Sigmoid colon (tissue), 4 donors: Measurements from ENCODE around the genes NAA11, SEC31A and LIN54.

DNA sequence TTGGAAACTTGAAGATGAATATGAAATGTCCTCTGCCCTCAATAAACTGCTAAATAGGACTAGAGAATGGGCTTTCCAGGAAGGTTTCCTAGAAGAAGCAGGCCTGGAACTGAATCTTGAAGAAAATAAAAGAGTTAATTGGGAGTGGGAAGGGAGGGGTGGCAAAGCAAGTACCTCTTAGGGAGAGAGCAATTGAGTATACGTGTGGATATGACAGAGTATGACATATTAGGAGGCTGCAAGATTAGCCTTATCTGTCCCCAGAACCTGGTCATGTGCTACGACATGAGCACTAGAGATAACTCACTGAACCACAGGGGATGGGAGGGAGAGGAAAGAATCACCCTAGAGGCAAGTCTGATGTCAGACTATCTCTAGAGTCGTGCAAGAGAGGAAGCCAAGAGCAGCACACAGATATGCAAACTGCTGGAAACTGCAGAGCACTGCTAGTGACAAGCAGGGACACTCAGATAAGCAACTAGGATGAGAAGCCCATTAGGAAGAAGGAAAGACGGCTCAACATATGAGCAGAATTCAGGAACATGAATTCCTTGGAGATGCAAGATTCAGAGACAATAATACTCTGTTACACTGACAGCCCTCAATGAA lies 84.2 kb upstream of the BMP2K start:
- PRO-cap: no peak
- RAMPAGE, long total RNA, 4 experiments: no peak in any of the 4 experiments

GRCh38 chr4:78783684-78784959 lies 8.0 kb downstream of the BMP2K start:
- PRO-cap: no peak
- RAMPAGE, long total RNA, 4 experiments: no peak in any of the 4 experiments

DNA sequence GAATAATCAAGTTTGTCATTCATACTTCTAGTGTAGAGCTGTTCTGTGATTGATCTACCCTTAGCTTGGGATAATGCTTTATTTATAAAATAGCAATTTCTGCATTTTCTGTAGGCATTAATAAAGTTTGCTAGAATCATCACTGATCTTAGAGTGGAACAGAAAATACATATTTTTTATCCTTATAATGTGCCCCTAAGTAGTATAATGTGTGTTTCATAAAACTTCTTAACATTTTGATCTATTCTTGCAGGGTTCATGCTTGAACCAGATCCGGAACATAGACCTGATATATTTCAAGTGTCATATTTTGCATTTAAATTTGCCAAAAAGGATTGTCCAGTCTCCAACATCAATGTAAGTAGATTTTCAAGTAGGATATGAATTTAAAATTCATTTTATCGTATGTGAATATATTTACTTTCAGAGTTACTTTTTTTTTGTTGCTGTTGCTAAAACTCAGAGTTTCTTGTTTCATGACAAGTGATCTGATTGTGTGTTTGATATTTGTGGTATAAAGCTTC lies 79.8 kb downstream of the PAQR3 start:
- PRO-cap: no peak
- RAMPAGE, long total RNA, 4 experiments: no peak in any of the 4 experiments

DNA sequence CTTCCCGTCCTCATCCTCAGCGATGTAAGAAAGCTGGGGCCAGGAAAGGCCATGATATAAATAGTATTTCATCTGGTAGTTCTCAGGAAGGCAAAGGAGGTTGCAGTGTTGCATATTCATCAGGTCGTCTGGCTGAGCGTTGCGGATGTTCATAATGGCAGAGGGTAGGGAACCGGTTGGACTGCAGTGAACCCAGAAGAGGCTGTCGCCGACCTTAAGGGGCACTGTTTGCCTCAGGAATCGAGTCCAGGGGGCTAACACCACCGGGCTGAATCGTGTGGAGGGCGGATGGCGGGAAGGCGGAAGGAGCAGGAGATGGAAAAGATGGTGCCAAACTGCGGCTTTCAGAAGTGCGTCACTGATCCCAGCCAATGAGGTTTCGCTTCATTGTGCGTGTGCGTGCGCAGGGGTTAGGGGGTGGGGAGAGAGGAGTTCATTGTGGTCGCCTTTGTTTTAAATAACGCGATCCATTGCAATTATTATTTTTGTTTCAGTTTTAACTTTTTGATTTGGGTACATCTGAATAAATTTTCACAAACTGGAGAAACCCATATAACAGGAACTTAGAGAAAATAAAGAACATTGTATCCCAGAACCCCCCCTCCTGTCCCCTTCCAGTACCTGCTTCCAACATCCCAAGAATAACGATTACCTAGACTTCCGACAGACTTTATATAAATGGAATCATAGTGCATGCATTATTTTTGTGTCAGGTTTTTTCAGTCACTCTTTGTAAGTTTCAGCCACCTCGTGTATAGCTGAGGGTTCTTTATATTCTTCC lies at the start of gene NAA11:
TSS of gene NAA11 (minus strand) at position 337 of the 781 bp plus-strand sequence.
- PRO-cap: no peak
- RAMPAGE, long total RNA, 4 experiments: no peak in any of the 4 experiments

- PRO-cap: no peak
- RAMPAGE, long total RNA, 4 experiments: no peak in any of the 4 experiments
Observed at GRCh38 chr4:79599764-79600345, 191.8 kb upstream of the GK2 start.

DNA sequence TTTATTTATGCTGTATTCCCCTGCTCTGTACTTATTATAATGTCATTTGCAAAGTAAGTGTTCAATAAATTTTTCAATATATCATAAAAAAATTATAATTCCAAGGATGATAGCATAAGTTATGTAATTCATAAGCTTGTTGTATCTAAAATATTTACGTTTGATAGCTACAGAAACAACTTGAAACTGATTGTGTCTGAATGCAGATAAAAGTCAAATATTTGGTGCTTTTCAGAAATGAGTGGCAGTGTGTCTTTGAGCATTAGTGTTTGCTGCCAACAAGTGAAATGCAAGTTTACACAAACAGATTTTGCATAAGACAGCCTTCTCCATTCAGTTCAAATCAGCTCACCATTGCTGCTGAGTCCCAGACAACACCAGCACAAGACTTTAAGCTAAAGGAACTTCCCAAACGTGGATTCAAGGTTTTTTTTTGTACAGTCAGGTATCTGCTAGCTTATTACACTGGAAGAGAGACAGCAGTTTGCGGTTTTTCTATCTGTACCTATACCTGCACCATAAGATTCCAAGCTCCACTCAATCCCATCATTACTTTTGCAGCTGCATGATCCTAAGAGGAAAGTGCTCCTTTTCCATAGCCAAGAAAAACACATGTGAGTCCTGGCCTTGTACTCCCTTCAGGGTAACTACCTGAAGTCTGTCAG lies 15.1 kb downstream of the ANTXR2 start:
- PRO-cap: no peak
- RAMPAGE, long total RNA, 4 experiments: no peak in any of the 4 experiments

DNA sequence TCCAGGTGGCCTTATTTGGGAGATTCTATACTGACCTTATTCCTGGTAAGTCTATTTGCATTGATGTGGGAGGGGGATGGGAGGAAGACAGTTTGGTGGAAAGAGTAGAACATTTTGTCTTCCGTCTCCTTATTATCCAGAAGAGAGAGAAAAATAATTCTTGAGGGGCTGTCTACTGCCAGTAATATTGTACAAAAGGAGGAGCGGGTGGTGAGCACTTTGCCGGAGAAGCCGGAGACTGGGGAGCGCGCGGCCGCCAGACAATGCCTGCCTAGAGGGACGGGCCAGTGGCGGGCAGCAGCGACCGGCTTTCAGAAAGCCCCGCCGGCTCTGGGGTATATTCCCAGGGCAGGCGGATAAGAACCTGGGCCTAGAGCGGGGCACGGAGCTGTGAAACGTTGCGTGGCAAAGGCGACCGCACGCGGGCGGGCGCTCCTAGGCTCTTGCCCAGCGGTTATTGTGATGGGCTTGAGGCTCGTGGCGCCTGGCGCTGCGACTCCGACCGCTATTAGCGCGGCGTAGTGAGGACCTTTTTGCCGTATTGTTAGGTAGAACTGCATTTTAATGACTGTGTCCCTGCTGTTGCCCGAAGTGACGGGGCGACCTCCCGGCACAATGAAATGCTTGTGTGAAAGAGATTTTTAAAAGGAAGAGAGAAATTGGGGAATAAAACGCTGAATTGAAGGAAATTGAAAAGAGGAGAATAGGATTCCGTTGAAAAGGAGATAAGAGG lies 582 bp downstream of the PRDM8 start:
- PRO-cap: no peak
- RAMPAGE, long total RNA, 4 experiments: no peak in any of the 4 experiments

GRCh38 chr4:81632139-81632675 lies 160.5 kb upstream of the RASGEF1B start:
- PRO-cap: no peak
- RAMPAGE, long total RNA, 4 experiments: no peak in any of the 4 experiments

- PRO-cap: no peak
- RAMPAGE, long total RNA, 4 experiments: no peak in any of the 4 experiments
Observed at GRCh38 chr4:81635682-81636186, 164.0 kb upstream of the RASGEF1B start.

GRCh38 chr4:82361900-82362701 lies 11.7 kb downstream of the HNRNPD start:
- PRO-cap: no peak
- RAMPAGE, long total RNA, 4 experiments: no peak in any of the 4 experiments

GRCh38 chr4:82415937-82416511 lies 14.2 kb downstream of the HNRNPDL start:
- PRO-cap: no peak
- RAMPAGE, long total RNA, 4 experiments: no peak in any of the 4 experiments

DNA sequence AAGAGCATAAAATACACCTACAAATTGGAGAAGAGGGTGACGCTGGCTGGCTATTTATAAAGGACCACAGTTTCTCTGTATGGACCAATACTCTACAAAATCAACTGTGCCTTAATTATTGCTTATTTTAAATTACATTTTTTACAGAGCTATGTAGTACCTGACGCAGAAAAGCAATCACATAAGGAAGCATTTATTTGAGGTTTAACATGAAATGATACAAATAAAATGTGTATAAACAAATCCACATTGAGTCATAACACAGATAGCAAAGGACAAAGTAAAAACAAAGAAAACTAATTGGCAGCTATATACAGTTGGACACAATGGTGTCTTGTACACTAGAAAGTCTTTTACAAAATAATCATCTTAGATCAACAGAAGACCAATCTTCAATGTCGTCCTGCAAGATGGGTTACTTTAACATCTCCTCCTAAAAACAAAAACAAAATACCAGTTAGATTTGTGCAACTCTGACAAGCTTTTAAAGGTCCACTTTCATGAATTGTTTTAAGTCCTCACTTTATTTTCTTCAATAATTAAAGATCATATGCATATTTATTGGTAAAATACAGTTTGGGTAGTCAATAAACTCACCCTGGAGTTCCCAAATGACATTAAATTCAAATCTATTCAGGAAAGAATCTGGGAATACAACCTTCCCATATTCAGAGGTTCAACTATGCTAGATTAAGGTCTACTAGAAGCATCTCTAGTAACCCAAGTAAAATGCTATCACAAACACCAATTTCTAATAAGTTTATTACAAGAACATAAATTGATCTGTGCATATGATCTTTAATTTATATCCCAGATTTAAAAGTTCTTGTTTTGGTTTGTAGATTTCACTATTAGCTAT lies 5.6 kb downstream of the HNRNPDL start:
- PRO-cap: no peak
- RAMPAGE, long total RNA, 4 experiments: no peak in any of the 4 experiments

DNA sequence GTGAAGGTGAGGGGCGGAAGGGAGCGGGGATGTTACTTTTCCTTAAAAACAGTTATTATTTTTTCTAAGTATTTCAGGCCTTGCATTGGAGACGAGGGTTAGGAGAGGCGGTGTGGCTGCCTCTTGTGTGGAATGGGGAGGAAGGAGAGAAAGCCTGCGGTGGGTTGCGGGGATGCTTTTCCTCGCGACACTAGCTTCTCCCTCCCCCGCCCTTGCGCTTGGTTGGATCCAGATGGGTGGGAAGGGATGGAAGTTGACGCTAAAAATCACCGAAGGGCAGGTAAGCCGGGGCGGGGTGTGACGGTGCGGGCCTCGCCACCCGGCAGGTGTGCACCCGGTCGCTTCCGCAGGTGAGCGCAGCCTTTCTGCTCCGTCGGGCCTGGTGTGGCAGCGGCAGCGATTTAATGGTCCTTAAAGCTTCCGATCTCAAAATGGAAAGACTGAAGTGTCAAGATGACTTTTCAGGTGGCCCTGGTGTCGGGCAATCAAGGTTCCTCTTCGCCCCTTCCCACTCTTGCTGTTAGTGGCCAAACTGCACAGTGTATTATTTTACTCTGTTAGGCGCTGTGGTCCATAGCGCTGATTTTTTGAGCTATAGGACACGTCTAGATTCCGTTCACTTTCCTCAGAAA lies 634 bp downstream of the ENOPH1 start:
- PRO-cap: no peak
- RAMPAGE, long total RNA, 4 experiments: no peak in any of the 4 experiments

GRCh38 chr4:82469793-82470360 lies 39.5 kb downstream of the ENOPH1 start:
- PRO-cap: no peak
- RAMPAGE, long total RNA, 4 experiments: no peak in any of the 4 experiments

- PRO-cap: unidirectional peak, minus-strand start at chr4:82890611; bidirectional peak, plus-strand start at chr4:82891309, minus-strand start at chr4:82891178
- RAMPAGE, long total RNA, 4 experiments: start-site peak on the minus strand in 4 of 4 experiments, at chr4:82890950-82891224 at its widest, 681 to 955 reads per replicate
Observed at GRCh38 chr4:82890431-82891794, at the start of gene SEC31A. TSS of gene SEC31A (minus strand) at chr4:82891153.

GRCh38 chr4:82901527-82901951 lies 1.0 kb downstream of the THAP9 start:
- PRO-cap: no peak
- RAMPAGE, long total RNA, 4 experiments: no peak in any of the 4 experiments

GRCh38 chr4:83009874-83011053 lies at the start of gene LIN54:
TSS of gene LIN54 (minus strand) at chr4:83010823.
- PRO-cap: bidirectional peak, plus-strand start at chr4:83010921, minus-strand start at chr4:83010823
- RAMPAGE, long total RNA, 4 experiments: start-site peak on the minus strand in 4 of 4 experiments, at chr4:83010749-83010860 at its widest, 19 to 45 reads per replicate

- PRO-cap: no peak
- RAMPAGE, long total RNA, 4 experiments: no peak in any of the 4 experiments
Observed at GRCh38 chr4:83208453-83208822, 76.2 kb downstream of the COQ2 start.

DNA sequence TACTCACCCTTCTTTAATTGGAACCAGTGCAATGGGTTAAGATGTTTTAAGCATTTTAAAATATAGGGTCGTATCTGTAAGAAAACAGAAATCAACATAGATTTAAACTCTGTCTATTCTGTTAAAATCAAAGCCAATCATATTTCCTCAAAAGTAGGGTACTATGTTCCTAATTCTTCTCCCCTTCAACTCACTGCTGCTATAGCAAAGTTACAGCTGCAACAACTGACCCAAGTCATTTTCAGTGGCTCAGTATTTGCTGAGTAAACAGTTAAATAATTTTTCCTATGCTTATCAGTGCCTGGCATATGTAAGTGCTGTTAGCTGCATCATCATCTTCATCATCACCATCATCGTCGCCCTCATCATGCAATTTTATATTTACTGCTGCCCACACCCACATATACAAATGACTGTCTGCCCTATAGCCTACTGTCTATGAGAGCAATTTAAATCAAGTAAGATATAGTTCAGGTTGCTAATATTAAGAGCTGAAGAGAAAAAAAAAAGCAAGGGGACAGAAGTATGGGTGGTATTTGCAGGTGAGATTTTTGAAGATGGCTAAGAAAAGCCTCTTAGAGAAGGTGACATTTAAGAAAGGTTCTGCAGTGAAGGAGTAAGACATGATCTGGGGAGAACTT lies 21.9 kb downstream of the COQ2 start:
- PRO-cap: no peak
- RAMPAGE, long total RNA, 4 experiments: no peak in any of the 4 experiments

DNA sequence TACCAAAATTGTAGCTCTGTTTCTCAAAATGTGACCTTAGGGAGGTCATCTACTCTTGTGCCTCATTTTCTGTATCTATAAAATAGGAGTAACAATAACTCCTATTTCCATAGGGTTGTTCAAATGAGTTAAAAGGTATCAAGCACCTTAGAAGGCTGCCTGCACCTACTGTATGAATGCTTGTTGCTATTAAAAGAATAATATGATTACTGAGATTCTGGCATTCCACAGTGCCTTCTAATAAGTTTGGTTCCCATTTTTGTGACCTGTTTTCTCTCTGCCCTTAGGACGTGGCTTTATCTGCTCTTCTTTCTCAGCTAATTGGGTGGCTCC lies 1.9 kb downstream of the GPAT3 start:
- PRO-cap: no peak
- RAMPAGE, long total RNA, 4 experiments: no peak in any of the 4 experiments